Zone of skin (tissue), 1 donor: ENCODE measurements around the genes MORC1 and PHLDB2.

GRCh38 chr3:107772493-107773467 lies 250.0 kb downstream of the BBX start:
- RRBS: no CpG with 5 or more reads among the region's 11 CpGs

DNA sequence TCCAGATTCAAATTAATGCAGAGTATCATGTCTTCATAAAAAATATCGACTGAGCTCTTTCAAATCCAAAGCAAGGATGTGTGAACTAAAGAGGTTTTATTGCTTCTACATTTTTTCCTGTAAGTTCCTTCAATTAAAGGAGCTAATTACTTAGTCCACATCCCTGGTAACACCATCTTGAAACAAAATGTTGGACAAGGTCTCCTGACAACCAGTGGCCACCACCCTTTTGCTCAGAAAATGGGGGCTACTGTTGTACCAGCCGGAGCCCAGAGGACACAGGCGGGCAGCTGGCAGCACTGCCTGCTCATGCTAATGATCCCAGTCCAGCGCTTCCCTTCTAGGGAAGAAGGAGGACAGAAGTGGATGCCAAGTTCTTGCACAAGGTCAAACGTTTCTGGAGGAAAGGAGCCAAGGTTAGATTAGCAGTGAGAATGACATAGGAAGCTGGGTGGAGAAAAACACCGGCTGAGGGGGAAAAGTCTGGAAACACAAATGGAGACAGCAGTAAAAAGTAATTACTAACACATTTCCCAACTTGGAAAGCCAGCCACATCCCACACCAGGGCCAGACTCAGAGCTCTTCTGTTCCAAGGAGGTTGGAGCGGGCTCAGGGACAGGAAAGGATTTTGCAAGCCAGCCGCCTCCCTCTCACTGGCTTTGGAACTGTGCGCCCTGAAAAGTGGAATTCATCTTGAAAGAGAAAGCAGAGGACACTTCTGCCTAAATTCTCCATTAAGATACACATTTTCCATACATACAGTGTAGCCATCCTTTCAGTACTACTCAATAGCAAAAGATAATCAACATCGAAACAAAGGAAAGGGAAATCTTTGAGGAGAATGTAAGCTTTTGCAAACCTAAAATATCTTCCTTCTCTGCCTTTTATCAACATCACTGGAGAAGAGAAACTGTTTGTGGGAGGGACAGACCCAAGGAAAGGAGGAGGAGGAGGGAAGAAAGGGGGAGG lies 133.8 kb downstream of the CD47 start:
- RRBS: no CpG with 5 or more reads among the region's 10 CpGs

GRCh38 chr3:108091319-108091970 lies 614 bp upstream of the CD47 start:
- RRBS: 2% methylated on average over 22 of the region's 55 CpGs

DNA sequence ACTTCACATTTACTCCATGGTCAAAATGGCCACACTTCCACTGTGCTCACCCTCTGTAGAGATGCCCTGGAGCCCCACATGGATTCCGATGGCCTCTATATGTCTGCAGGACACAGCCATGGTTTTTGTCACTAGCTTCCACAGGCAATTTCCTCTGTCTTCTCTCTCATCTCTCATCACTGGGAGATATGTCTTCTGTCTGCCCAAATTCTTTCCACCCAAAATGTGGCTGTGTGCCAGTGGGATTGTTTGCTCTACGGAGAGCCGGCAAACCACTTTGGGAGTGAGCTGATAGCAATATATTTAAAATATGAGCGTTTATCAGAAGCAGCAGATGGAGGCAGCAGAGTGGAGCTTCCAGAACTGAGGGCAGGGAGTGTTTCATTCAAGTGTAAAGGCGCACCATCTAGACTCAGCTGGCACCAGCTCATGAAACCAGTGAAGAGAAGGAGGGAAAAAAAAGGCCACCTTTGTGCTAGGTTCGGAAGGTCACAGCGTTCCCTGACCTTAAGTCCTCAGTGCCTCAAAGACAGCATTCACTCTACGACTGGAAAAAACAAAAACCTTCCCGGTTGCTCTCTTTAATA lies 13.5 kb upstream of the CD47 start:
- RRBS: no CpG with 5 or more reads among the region's 9 CpGs

DNA sequence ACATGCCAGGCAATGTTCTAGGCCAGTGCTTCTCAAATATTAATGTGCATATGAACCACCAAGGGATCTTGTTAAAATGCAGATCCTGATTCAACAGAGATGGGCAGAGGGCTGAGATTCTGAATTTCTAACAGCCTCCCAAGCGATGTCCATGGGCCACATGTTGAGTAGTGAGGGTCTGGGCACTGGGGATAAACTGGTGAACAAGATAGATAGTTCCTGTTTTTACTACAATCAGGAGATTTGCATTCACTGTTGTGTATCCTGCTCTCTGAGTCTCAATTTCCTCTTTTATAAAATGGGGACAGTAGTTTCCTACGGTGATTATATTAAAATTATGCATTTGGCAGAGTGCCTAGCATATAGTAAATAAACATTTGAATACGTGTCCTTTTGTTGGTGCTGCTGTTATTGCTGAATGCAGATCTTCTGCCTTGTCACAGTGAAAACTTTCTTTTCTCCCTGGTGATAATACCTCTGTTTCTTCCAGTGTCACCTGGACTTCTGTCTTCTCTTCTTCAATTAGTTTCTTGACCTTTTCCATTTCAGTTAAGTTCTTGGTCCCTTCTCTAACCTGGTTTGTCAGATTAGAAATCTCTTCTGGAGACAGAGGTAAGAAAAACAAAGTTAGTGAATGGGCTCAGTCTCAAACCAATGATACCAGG lies 102.5 kb downstream of the MYH15 start:
- RRBS: no CpG with 5 or more reads among the region's 3 CpGs

DNA sequence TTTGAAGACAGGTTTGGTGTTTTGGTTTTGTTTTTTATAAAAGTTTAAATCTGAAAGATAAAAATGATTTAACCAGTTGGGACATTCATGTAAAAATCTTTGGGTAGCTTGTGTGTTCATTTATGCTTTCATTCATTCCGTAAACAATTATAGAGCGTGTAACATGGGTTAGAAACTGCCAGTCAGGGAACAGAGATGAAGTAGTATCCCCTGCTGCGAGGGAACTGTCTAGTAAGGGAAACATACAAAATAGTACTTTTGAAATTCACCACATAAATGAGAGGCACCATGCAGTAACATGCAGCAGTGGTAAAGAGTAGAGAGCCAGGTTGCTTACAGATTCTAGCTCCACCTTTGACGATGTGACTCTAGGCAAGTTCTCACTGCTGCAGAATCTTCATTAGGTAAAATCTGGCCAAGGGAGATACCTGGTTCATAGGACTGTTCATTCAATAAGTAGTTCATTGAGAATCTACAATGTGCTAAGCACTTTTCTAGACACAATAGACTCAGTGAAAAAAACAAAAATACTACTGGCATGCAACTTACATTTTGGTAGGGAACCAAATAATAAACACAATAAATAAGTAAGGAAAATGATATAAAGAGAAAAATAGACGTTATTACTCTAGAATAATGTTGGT lies 1.0 kb downstream of the DZIP3 start:
- RRBS: no CpG with 5 or more reads among the region's 5 CpGs

GRCh38 chr3:109117805-109118524 lies at the start of gene MORC1:
Gene MORC1, minus strand, starts transcription at chr3:109118134.
- RRBS: no CpG with 5 or more reads among the region's 44 CpGs

DNA sequence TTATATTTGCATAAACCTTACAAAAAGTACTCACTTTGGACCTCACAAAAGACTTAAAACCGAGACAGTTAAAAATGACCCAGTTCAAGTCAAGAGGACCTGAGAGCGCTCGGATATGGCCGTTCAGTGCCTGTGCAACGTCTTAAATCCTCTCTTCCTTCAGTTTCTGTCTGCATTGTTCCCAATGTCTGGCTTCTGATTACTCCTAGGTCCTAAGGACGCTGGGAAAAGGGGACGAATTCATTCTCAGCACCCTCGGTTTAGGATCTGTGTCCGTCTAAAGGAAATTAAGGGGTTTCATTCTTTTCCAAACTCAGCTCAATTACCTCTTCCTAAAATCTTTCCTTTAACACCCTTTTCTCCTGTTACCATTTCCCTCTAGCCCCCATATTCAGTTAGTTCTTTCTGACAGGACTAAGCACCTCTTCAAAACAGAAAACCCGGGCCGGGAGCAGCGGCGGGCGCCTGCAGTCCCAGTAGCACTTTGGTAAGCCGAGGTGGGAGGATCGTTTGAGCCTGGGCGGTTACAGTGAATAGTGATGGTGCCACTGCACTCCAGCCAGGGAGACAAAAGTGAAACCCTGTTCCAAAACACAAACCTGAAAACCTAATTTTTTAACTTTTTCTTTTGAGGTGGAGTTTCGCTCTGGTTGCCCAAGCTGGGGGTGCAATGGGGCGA lies 920 bp downstream of the DPPA4 start:
- RRBS: no CpG with 5 or more reads among the region's 19 CpGs

GRCh38 chr3:109806747-109807490 lies 469.6 kb upstream of the DPPA4 start:
- RRBS: no CpG with 5 or more reads among the region's 6 CpGs

DNA sequence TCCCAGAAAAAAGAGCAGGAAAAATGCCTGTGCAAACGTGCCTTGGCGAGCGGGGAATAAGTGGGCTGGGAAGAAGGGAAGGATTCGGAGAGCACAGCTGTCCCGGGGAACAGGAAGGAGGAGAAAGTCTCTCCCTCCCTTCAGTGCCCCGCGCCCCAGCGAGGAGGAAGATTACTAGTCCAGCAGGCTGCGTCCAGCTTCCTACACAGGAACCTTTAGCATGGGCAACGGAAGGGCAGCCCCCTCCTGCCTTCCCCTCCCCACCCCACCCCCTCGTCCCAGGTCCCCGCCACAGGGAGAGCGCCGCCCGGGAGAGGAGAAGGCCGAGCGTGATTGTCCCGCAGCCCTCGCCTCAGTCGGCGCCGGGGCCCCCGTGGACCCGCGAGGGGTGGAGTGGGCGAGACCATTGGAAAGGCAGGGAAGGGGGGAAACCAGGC lies 569 bp upstream of the NECTIN3 start:
- RRBS: under 1% methylated on average over 8 of the region's 26 CpGs

GRCh38 chr3:111072222-111072654 lies 622 bp downstream of the NECTIN3 start:
- RRBS: 1% methylated on average over 34 of the region's 45 CpGs

DNA sequence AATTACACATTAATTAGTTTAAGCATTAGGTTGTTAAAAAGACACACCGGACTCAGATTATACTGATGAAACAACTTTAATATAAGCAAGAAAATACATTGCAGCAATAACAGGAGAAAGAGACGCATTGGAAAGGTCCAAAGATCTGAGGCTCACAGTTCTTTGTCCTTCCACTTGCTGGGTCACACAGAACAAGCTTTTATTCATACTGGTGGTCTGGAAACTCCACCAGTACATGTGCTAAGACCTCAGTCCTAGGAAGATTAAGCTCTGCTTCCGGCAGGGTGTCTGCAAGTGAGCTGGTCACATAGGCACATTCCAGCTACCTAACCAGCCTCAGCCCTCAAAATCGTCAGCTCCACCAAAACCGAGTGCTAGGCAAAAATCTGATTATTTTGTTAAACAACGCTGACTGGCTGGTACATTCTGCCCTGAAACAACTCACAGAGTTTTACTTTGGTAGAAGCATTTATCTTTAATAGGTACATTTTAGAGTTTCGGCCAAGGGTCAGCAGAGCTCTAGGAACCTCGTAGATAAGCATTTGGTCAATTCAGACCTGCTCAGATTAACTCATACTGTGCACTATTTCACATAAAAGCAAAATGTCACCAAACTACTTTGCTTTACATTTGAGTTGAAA lies 2.2 kb downstream of the ZBED2 start:
- RRBS: no CpG with 5 or more reads among the region's 8 CpGs

- RRBS: 47% methylated on average over 2 of the region's 9 CpGs
Measured at GRCh38 chr3:111712457-111712894, 38.0 kb downstream of the PLCXD2 start.

- RRBS: no CpG with 5 or more reads among the region's 3 CpGs
Measured at GRCh38 chr3:111784053-111784252, 75.1 kb upstream of the PHLDB2 start.

DNA sequence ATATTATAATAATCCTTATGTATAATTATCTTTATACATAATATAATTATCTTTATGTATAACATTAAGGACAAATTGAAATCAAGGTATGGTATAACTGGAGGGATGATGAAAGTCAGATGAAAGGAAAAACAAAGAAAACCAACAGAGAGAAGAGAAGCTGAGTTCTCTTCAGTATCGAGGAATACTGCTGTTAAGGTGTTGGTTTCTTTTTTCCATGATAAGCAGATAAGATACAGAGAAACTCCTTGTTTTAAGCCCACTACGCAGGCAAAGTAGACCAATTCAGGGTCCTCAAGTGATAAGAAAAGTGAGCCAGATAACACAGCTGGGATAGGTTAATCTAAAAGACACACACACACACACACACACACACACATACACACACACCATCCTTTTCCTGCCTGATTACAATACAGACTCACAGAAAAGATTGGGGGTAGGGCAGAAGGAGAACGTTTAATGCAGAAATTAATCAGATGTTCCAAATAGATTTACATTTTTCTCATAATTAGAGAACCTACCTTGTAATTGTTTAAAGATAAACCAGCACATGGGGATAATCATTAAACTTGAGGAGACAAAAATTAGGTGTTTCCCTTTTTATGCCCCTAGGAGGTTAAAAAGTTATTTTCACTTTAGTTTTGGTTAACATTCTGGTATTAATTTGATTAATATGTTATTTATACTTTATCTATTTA lies 6.5 kb upstream of the PHLDB2 start:
- RRBS: no CpG with 5 or more reads among the region's 3 CpGs

DNA sequence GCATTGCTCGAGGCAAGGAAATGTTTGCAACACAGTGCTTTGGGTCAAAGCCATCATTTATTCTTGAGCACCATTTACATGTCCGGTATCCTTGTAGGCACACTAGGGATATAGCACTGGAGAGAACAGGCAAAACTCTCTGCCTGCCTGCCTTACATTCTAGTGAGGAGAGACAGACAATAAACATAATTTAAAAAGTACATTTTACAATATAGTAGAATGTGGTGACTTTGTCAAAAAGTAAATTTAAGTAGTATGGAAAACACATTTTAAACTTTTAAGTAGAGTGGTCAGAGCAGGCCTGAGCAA lies 2.4 kb upstream of the PHLDB2 start:
- RRBS: no CpG with 5 or more reads among the region's 2 CpGs

DNA sequence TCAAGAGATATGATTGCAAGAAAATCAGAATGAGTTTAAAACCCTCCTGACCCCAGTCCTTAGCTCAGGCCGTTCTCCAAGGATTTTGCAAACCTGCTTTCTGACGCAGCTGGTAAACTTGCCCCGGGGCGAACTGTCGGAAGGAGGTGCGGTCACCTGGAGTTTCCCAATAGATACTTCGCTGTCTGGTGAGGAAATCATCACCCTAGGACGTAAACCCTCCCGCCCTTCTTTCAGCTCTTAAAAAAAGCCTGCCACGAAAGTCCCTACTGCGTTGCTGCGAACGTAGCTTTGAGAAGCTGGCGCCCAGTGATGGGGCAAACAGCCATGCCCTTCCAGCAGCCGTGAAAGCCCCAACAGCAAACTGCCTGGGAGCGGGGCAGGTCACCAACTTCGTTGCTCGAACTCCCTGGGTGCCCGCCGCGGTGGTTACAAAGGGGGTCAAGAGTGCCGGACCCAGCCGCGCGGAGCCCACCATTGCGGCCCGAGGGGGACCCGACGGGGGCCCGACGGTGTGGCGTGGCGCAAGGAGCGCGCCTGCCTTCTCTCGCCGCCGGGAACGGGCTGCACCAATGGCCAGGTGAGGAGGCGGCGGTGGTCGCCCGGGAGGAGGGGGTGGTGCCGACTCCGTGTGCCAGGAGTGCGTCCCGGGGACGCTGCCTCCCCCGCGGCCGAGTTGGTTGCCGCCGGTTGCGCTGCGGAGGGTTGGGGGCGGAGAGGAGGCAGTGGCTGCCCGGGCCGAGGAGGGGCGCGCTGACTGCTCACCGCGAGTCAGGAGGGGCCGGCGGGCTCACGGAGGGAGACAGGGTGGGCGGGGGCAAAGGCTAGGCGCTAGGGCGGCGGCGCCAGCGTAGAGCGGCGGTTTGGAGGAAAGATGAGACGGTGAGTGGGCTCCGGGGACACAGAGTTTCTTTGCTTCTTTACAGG lies at the start of gene PHLDB2:
TSS of gene PHLDB2 (plus strand) at position 269 of the 927 bp plus-strand sequence.
- RRBS: under 1% methylated on average over 42 of the region's 75 CpGs

- RRBS: no CpG with 5 or more reads among the region's 8 CpGs
Measured at GRCh38 chr3:111919000-111919720, 59.7 kb upstream of the ABHD10 start.